Skeletal muscle tissue (tissue), 7 donors: Measurements from ENCODE around the genes GDPD4 and INTS4.

DNA sequence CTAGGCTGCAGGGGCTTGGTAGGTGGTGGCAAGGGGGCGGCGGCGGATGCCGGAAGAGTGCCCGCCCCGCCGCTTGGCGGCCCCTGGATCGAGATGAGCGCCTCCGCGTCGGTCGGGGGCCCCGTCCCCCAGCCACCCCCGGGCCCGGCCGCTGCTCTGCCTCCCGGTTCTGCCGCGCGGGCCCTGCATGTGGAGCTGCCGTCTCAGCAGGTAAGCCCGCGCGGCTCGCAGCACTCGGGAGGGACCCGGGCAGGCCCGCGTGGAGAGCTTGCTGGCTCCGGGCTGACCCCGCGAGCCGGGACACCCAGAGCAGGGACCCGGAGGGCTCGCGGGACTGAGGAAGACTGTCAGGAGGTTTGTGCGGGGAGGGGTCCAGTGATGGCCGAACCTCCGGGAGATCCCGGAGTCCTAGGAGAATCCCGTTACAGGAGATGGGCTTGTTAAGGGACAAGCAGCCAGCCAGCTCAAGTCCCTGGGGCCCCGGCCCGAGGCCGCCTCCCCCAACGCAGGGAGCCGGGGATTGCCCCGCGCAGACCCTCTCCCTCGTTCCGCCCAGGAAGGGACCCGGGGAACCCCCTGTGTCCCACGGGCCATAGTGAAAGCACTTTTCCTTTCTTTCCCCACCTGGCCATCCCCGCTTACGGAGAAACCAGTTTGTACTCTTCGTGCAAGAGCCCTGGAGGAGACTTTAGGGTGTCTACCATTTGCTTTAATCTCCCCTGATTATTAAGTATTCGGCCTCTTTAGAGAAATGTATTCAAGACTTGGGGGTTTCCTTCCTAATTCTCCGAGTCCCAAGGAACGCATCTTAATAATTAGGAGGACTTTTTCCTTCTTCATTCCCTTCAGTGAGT lies 532 bp downstream of the UVRAG start:
- PRO-cap, 3 experiments = peak in 2 of 3 experiments; most common plus-strand start position 614 of the sequence (in 1); most common minus-strand start position 346 of the sequence (in 1)
- RAMPAGE, long total RNA = no peak
- RRBS, 2 experiments = 2 to 3% methylated on average over 35 of the region's 60 CpGs

DNA sequence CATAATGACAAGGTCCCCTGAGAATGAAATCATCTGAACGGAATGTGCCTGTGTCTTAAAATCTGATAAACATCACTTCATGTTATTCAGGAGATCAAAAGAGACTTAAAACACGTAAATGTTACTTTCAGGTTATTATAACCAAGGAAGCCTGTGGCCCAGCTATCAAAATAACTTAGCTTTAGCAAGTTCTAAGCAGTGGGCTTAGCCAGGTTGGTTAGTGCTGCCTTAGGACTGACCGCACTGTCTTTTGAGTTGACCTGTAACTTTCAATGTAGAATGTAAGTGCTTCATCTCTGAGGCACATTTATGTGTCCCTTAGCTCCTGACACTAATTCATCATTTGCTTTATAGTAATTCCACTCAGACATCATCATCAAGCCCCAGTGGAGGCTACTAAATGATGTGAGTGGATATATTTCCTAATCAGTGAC lies 122.5 kb downstream of the WNT11 start:
- PRO-cap, 3 experiments = no peak in any of the 3 experiments
- RAMPAGE, long total RNA = no peak
- RRBS, 2 experiments = no CpG with 5 or more reads among the region's 3 CpGs

- PRO-cap, 3 experiments = no peak in any of the 3 experiments
- RAMPAGE, long total RNA = no peak
- RRBS, 2 experiments = no CpG with 5 or more reads among the region's 6 CpGs
Observed at GRCh38 chr11:76096404-76097012, 109.8 kb downstream of the WNT11 start.

- PRO-cap, 3 experiments = no peak in any of the 3 experiments
- RAMPAGE, long total RNA = no peak
- RRBS, 2 experiments = 59 to 68% methylated on average over 1 of the region's 6 CpGs
Observed at GRCh38 chr11:76148954-76149231, 57.4 kb downstream of the WNT11 start.

GRCh38 chr11:76234210-76234691 lies 27.9 kb upstream of the WNT11 start:
- PRO-cap, 3 experiments = peak in 1 of 3 experiments; most common plus-strand start chr11:76234585 (in 1)
- RAMPAGE, long total RNA = no peak
- RRBS, 2 experiments = no CpG with 5 or more reads among the region's 14 CpGs

- PRO-cap, 3 experiments = no peak in any of the 3 experiments
- RAMPAGE, long total RNA = no peak
- RRBS, 2 experiments = no CpG with 5 or more reads among the region's 20 CpGs
Observed at GRCh38 chr11:76653277-76654434, 16.9 kb downstream of the LRRC32 start.

- PRO-cap, 3 experiments = no peak in any of the 3 experiments
- RAMPAGE, long total RNA = no peak
- RRBS, 2 experiments = no CpG with 5 or more reads among the region's 6 CpGs
Observed at GRCh38 chr11:76781142-76781606, 2.0 kb upstream of the TSKU start.

- PRO-cap, 3 experiments = no peak in any of the 3 experiments
- RAMPAGE, long total RNA = no peak
- RRBS, 2 experiments = 2% methylated on average over 18 of the region's 46 CpGs
Observed at GRCh38 chr11:76799048-76799666, 16.0 kb downstream of the TSKU start.

DNA sequence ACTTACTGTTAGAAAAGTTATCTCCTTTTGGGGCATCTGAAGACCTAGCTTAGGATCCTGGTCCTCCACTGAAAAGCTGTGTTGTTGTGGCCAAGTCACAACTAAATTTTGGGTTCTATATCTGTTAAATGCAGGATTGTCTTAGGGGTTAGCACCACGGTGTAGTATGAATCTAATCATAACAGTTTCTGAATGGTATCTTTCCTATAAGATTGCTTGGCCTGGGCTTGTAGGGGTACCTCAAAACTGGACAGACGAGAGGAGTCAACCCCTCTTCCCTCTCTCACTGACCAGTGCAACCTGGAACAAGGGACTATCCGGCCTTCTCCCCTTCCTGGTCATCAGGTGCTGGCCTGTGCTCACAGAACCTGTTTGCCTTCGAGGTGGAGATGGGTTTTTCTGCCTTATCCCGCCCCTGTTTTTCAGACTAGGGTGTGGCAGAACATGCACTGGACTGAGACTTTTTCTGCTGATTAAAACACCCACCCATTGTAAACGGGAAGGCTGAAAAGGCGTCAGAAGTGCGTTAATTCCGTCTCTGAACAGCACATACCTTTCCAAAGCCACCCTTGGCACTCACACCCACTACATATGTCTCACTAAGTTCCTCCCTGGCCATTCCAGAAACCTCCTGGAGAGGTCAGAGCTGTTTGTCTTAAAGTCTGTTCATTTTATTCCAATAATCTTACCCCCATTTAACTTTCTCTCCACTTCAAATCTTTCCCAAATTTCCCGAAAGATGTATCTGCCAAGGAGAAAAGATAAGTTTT lies 4.4 kb upstream of the B3GNT6 start:
- PRO-cap, 3 experiments = no peak in any of the 3 experiments
- RAMPAGE, long total RNA = no peak
- RRBS, 2 experiments = no CpG with 5 or more reads among the region's 10 CpGs

GRCh38 chr11:77082848-77083480 lies 16.2 kb downstream of the CAPN5 start:
- PRO-cap, 3 experiments = no peak in any of the 3 experiments
- RAMPAGE, long total RNA = no peak
- RRBS, 2 experiments = 26 to 34% methylated on average over 5 of the region's 13 CpGs

DNA sequence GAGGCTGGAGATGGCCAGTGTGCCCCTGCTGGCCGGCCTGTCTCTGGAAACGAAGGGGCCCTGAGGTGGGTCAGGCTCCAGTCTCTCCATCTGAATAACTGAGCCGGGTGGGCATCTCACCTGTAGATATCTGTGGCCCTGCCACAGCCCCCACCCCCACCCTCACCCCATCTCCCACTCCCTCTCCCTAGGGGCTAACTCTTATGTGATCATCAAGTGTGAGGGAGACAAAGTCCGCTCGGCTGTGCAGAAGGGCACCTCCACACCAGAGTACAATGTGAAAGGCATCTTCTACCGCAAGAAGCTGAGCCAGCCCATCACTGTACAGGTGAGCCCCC lies 5.7 kb upstream of the MYO7A start:
- PRO-cap, 3 experiments = no peak in any of the 3 experiments
- RAMPAGE, long total RNA = no peak
- RRBS, 2 experiments = 60 to 89% methylated on average over 1 to 2 of the region's 6 CpGs

- PRO-cap, 3 experiments = no peak in any of the 3 experiments
- RAMPAGE, long total RNA = no peak
- RRBS, 2 experiments = no CpG with 5 or more reads among the region's 7 CpGs
Observed at GRCh38 chr11:77154280-77154864, 26.3 kb downstream of the MYO7A start.

GRCh38 chr11:77252815-77253290 lies 48.6 kb downstream of the GDPD4 start:
- PRO-cap, 3 experiments = no peak in any of the 3 experiments
- RAMPAGE, long total RNA = no peak
- RRBS, 2 experiments = no CpG with 5 or more reads among the region's 2 CpGs

- PRO-cap, 3 experiments = no peak in any of the 3 experiments
- RAMPAGE, long total RNA = no peak
- RRBS, 2 experiments = no CpG with 5 or more reads among the region's 22 CpGs
Observed at GRCh38 chr11:77301380-77301825, at the start of gene GDPD4. TSS of gene GDPD4 (minus strand) at chr11:77301686.

DNA sequence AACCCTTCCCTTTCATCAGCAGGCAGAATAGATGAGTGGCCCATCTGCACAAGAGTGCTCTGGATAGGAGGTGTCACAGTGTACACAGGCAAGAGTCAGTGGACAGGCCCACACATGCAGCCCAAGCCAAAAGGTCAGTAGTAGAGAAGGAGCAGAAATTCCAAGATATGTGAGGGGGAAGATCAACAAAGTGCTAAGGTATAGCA lies 29.0 kb upstream of the AQP11 start:
- PRO-cap, 3 experiments = no peak in any of the 3 experiments
- RAMPAGE, long total RNA = no peak

- PRO-cap, 3 experiments = no peak in any of the 3 experiments
- RAMPAGE, long total RNA = no peak
- RRBS, 2 experiments = no CpG with 5 or more reads among the region's 12 CpGs
Observed at GRCh38 chr11:77570836-77571772, 18.6 kb upstream of the AQP11 start.

DNA sequence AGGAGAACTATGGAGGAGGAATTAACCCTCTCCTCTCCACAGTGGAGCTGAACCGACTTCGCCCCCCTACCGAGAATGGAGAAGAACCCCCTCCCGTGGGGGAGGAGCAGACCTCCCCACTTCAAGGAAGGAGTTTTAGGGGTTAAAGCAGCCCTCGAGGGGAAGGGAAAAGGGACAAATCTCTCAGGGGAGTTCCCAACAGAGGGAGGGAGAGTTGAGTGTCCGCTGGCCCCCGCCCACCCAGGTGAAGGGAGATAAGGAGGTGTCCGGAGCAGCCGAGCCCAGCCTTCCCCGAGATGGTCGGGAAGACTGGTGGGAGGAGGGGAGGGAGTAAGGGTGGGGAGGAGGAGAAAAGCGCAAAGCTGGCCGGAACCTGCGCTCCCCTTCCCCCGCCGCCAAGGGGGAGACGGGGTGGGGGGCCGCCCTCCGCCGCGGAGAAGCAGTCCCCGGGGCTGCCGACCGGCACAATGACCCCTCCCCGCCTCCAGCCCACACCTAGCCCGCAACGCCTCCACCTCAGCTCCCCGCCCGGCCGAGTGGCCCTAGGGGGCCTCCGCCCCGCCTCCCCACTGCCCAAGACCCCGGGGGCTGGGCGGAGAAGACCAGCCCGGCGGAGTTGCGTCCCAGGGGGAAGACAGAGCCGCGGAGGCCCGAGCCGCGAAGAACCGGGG lies 601 bp downstream of the RSF1 start:
- PRO-cap, 3 experiments = no peak in any of the 3 experiments
- RAMPAGE, long total RNA = no peak
- RRBS, 2 experiments = 2 to 3% methylated on average over 28 to 33 of the region's 43 CpGs

DNA sequence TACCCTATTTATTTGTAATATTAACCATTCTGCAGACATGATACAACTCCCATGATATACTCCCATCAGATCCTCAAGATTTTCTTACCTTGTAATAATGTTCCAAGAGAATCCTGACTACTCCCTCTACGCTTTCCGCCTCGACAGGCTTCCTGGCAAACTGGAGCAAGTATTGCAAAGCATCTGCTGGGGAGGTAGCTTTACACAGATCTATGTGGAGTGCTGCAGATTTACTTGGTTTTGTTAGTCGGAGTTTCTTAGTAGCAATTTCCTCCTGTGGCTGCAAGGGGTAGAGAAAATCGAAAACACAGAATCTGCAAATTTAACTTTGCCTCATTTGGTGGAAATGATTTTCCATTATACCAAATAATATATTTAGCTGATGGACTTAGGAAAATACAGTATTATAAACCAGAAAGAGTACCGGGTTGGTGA lies 3.4 kb downstream of the INTS4 start:
- PRO-cap, 3 experiments = no peak in any of the 3 experiments
- RAMPAGE, long total RNA = no peak
- RRBS, 2 experiments = no CpG with 5 or more reads among the region's 6 CpGs

DNA sequence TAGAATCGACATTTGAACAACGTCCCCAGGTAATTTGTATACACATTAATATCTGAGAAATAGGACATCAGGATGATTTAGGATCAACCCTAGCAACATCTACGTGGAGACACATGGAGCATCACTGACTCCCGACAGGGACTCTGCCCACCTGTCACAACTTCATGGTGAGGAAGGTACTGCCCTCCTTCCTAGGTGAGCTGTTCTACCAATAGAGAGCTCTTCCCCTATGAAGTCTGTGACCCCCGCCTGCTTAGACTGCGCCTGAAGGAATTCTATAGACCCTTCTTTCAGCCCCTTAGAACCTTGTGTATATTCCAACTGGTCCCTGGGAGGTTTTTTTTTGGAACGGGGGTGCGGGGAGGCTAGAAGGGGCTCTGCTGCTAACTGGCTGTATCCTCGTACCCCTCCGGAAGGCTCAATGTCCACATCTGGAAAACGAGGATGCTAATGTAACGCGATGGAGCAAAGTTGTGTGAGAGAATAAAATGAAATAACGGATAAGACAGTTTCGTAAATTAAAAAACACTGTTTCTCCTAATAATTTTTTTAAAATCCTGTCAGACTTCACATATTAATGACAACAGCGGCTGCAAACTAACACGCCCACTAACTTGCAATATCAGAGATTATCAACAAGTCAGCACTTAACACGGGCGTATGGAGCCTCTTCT lies 492 bp downstream of the INTS4 start:
- PRO-cap, 3 experiments = no peak in any of the 3 experiments
- RAMPAGE, long total RNA = no peak
- RRBS, 2 experiments = no CpG with 5 or more reads among the region's 19 CpGs

GRCh38 chr11:77994513-77995550 lies at the start of gene INTS4:
TSS of gene INTS4 (minus strand) at chr11:77994668.
- PRO-cap, 3 experiments = peak in 3 of 3 experiments; most common plus-strand start chr11:77995017 (in 3); most common minus-strand start chr11:77994829 (in 2)
- RAMPAGE, long total RNA = no peak
- RRBS, 2 experiments = 4 to 8% methylated on average over 1 to 10 of the region's 45 CpGs